Subcutaneous preadipocyte (primary cell): ENCODE measurements around the genes BTG4 and TTC12.

- CAGE, long polyA plus RNA = no peak
Observed at GRCh38 chr11:111304631-111305812, 6.7 kb downstream of the POU2AF3 start.

GRCh38 chr11:111359113-111359611, 19.9 kb downstream of the POU2AF1 start:
- CAGE, long polyA plus RNA = no peak

GRCh38 chr11:111512233-111512629, at the start of gene BTG4:
TSS of gene BTG4 (minus strand) at chr11:111512386.
- CAGE, long polyA plus RNA = no peak

DNA sequence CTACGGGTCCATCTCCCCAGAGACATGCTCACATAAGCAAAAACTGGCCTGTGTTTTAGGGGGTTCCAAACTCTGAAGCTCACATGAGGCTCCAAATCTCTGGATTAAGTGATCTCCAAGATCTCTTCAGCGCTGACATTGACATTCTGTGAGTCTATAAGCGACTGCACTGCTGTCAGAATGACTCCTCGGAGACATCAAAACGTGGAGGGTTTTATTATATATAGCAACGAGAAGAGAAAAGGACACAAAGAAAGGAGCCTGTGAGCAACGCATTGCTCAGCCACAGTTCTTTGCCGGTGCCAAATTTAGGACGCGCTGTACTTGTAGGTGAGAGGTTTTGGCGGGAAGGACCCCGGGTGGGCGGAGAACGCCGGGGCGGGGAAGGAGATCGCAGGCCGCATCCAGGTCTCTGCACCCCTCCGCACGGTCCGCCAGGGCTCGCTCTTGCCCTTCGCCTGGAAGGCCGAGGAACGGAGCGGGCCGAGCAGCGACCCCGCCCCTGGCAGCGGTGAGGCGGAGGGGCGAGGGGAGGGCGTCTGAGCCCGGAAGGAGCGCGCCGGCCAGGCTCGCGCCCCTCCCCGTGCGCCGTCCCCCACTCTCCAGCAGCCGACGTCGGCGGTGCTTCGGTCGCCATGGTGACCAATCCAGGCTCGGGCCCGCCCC, 413 bp upstream of the SIK2 start:
- CAGE, long polyA plus RNA = no peak

- CAGE, long polyA plus RNA = no peak
Observed at GRCh38 chr11:111726891-111727213, 39.3 kb downstream of the PPP2R1B start.

- CAGE, long polyA plus RNA = no peak
Observed at GRCh38 chr11:111736423-111736839, 29.8 kb downstream of the PPP2R1B start.

- CAGE, long polyA plus RNA = no peak
Observed at GRCh38 chr11:111765494-111766237, 523 bp downstream of the PPP2R1B start.

DNA sequence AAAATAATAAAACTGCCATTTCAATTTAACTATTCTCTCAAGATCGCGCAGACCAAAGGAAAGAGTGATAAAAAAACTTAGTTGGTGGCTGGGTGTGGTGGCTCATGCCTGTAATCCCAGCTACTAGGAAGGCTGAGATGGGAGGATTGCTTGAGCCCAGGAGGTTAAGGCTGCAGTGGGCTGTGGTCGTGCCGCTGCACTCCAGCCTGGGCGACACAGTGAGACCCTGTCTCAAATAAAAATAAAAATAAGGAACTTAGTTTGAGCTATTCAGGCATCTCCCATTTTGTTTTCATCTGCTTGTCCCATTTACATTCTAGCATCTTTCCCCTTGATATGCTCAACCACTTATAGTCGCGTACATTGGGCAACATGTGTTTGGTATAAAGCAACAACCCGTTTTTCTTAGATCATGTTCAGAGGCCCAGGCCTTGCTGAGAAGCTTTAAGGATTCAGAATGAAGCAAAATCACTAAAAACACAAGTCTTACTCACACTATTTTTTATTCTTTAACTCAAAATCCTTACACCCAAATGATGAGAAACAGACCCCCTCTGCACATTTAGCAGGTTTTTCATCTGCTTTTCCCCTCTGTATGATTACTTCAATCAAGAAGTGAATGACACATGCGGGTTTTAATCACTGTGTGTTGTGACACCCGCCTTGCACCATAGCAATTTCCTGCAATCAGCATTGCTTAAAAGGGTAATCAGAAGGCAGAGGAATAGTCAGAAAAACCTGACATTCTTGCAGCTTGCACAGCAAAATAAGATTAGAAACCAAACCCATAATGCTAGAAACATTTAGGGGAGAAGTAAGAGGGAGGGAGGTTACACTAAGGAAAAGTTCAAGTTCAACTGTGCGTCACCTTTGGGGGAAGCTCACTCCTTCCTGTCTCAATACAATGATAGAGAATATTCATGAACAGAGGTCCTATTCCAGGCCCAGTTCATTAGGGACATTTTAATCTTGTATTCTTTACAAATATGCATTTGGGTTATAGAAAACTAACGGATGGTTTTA, 26.0 kb downstream of the ALG9 start:
- CAGE, long polyA plus RNA = no peak

DNA sequence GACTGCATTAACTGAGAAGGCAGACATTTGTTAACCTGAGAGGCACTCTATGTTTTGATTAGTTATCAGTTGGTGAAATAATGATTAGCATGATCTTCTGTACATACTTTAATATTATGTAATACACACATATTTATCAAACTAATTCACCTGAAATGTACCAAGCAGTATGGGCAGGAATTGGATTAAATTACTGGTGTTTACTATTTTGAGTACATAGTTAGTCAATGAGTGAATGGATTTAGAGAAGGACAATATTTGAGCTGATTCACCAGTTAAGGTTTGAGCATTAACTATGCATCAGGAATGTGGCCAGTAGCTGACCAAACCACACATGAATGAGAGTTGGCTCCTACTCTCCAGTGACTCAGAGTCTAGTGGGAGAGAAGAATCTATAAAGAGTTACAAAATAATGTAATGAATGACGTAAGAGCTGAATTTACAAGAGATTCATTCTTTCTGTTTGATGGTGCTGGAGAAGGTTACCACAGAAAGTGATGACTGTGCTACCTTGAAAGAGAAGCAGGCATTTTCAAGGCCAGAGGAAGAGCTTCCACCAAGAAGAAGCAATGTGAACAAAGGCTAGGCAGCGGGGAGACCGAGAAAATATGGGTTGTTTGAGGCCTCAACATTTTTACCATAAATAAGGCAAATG, 6.6 kb downstream of the IL18 start:
- CAGE, long polyA plus RNA = no peak

DNA sequence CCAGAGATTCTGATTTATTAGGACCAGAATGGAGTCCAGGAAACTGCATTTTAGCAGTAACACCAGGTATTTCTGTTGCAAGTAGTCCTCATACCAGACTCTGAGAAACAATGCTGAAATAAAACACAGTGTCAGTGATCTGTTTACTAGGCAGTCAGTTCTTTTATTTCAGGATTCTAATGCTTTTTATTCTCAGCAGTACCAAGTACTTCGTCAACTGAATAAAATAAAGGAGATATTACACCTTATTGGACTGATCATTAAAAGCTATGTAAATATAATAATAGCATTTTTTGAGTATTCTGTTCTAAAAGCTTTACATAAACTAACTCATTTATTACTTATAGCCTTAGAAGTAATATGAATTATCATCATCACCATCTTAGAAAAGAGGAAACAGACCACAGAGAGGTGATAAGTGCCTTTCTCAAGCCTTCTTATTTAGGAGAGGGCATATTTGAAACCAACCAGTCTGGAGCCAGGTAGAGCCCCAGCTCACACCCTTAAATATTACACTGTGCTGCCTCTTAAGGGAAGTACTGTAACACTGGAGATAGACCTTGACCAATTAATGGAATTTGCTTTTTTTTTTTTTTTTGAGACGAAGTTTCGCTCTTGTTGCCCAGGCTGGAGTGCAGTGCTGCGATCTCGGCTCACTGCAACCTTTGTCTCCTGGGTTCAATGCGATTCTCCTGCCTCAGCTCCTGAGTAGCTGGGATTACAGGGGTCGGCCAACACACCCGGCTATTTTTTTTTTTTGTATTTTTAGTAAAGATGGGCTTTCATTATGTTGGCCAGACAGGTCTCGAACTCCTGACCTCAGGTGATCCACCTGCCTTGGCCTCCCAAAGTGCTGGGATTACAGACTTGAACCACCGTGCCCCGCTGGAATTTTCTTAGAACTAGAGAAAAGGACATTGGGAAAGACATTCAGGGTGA, 2.3 kb downstream of the BCO2 start:
- CAGE, long polyA plus RNA = no peak

DNA sequence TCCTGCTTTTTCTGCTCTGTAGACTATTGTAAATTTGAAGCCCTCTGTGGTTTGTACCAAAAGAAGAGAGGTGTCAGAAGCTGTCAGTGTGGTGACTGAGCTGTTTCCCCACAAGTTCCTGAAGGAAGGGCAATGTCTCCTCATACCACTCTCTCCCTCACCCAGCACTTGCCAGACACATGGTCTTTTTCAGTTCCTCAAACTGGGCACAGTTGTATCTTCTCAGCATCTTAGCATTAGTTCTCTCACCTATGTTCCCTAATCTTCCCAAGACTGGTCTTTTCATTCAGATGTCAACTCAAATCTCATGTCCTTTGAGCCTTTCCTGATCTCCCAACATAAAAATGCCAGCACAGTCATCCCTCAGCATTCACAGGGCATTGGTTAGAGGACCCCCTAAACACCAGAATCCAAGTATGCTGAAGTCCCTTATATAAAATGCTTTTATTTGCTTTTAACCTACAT, 4.4 kb downstream of the BCO2 start:
- CAGE, long polyA plus RNA = no peak

DNA sequence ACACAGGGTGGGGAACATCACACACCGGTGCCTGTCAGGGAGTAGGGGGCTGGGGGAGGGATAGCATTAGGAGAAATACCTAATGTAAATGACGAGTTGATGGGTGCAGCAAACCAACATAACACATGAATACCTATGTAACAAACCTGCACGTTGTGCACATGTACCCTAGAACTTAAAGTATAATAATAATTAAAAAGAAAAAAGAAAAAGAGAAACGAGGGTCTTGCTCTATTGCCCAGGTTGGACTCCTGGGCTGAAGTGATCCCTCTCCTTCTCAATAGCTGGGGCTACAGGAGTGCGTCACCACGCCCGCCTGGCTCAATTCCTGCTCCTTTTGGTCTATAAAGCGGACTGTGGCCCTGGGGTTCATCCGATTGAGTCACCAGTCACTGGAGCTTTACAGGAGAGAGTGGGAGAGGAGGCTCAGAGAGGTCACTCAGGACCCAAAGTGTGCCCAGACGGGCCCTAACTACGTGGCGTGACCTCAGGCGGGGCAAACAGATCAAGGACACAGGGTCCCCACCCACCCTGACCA, 475 bp upstream of the PTS start:
- CAGE, long polyA plus RNA = no peak

GRCh38 chr11:112227657-112229078, 1.9 kb downstream of the PTS start:
- CAGE, long polyA plus RNA = no peak

DNA sequence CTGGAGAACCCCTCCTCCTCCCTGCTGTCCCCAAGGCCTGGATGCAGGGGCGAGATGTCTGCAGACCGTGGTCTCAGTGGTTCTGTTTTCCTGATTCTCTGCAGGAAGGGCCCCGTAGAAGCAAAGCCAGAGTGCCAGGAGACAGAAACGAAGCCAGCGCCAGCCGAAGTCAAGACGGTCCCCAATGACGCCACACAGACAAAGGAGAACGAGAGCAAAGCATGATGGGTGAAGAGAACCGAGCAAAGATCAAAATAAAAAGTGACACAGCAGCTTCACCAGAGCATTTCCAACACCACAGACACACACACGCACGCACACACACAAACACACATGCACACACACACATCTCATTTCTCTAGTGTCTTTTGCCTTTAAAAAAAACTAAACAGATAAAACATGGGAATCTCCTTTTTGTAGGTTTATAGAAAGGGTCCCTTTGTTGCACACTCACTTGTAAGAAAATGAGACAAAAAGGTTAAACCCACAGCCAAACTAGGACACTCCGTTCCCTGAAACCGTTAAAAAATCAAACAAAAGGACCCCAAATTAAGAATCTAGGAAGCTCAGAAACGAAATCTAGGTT, 39.1 kb upstream of the TTC12 start:
- CAGE, long polyA plus RNA = no peak

GRCh38 chr11:113314206-113315262, at the start of gene TTC12:
TSS of gene TTC12 (plus strand) at chr11:113314583.
- CAGE, long polyA plus RNA = no peak

- CAGE, long polyA plus RNA = no peak
Observed at GRCh38 chr11:113324400-113325012, 10.1 kb downstream of the TTC12 start.

GRCh38 chr11:113789984-113790277, 10.3 kb downstream of the CLDN25 start:
- CAGE, long polyA plus RNA = no peak

GRCh38 chr11:113884371-113884656, 8.9 kb upstream of the USP28 start:
- CAGE, long polyA plus RNA = no peak

DNA sequence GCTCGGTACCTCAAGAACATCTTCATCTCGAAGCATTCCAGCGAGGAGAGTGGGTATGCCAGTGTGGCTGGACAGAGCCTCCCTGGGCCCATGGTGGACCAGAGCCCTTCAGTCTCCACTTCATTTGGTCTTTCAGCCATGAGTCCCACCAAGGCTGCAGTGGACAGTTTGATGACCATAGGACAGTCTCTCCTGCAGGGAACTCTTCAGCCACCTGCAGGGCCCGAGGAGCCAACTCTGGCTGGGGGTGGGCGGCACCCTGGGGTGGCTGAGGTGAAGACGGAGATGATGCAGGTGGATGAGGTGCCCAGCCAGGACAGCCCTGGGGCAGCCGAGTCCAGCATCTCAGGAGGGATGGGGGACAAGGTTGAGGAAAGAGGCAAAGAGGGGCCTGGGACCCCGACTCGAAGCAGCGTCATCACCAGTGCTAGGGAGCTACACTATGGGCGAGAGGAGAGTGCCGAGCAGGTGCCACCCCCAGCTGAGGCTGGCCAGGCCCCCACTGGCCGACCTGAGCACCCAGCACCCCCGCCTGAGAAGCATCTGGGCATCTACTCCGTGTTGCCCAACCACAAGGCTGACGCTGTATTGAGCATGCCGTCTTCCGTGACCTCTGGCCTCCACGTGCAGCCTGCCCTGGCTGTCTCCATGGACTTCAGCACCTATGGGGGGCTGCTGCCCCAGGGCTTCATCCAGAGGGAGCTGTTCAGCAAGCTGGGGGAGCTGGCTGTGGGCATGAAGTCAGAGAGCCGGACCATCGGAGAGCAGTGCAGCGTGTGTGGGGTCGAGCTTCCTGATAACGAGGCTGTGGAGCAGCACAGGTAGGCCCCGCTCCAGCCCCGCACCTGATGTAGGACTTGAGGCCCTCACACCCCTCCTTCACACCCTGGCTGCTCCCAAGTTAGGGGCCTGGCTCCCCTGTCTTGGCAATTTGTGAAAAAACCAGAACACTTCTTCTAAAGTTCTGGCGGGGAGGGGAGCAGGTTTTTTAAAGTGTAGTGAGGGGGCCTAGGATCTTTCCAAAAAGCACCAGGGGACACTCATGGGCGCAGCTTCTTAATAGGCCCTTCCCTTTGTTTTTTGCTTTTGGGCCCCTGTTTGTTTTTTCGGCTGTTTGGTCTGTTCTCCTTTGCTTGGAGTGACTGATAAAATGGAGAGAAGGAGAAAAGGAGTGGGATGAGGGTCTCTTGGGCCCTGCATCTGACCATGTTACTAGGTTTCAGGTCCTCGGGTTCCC, 4.7 kb downstream of the ZBTB16 start:
- CAGE, long polyA plus RNA = no peak

DNA sequence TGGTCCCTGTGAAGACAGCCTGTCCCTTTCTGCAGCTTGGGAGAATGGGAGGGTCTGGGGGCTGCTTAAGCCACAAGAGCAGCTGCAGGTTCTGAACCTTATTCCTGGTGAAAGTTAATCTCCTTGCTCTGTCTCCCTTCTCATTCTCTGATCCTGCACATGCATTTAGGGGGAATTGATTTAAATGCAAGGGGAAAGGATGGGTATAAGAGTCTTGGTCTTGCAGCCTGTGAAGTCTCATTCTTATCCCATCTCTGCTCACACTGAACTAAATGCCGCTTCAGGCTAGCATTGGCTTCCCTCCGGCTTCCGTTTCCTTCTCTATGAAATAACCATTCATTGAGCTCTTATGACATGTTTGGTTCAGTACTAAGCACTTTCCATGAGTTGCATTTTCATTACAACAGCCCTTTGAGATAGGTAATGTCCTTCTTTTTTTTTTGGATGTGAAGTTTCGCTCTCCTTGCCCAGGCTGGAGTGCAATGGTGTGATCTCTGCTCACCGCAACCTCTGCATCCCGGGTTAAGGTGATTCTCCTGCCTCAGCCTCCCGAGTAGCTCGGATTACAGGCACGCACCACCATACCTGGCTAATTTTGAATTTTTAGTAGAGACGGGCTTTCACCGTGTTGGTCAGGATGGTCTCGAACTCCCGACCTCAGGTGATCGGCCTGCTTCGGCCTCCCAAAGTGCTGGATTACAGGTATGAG, 5.6 kb downstream of the ZBTB16 start:
- CAGE, long polyA plus RNA = no peak